Measurements from ENCODE around the gene WDR25.

DNA sequence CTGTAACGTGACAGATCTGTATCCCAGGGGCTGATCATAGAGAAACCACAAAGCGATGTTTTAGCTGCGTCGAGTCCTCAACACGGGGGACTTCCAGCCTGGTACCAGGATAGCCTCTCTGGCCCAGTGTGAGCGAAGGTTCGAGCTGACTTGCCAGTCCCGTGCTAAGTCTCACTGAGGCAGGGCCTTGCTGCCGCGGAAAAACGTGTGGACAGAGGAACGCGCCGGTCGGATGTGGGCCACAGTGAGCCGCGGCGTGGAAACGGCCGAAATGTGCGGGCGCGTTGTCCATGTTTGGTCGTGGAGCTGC is 628 bp upstream of the EML1 start:
- PRO-cap = no peak

- PRO-cap = unidirectional peak, plus-strand start at chr14:99971428; unidirectional peak, plus-strand start at chr14:99971507; bidirectional peak, plus-strand start at chr14:99971667, minus-strand start at chr14:99971688
Measured at GRCh38 chr14:99971142-99972163, 93.8 kb upstream of the EVL start.

GRCh38 chr14:100072729-100073365 is 7.6 kb downstream of the EVL start:
- PRO-cap = no peak

DNA sequence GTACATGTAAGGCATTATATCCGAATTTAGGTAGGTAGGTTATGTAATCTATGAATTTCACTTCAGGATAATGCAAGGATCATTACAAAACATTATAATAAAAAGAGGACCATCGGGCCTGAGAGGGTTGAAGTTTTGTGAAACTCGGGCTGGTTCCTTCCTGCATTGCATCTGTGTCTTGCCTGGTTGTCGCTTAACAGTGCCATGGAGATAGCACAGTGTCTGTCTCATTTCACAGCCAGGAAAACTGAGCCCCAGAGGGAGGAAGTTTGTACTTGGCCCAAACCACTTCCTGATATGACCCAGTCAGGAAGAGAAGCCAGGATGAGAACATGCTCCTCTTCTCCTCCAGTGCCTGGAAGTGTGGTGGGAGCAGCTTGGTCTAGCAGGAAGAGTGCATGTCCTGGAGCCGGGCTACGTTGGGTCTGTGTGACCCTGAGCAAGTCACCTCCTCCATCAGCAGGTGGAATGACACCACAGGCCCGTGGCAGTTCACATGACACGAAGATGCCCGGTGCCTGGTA is 41.4 kb downstream of the EVL start:
- PRO-cap = no peak

DNA sequence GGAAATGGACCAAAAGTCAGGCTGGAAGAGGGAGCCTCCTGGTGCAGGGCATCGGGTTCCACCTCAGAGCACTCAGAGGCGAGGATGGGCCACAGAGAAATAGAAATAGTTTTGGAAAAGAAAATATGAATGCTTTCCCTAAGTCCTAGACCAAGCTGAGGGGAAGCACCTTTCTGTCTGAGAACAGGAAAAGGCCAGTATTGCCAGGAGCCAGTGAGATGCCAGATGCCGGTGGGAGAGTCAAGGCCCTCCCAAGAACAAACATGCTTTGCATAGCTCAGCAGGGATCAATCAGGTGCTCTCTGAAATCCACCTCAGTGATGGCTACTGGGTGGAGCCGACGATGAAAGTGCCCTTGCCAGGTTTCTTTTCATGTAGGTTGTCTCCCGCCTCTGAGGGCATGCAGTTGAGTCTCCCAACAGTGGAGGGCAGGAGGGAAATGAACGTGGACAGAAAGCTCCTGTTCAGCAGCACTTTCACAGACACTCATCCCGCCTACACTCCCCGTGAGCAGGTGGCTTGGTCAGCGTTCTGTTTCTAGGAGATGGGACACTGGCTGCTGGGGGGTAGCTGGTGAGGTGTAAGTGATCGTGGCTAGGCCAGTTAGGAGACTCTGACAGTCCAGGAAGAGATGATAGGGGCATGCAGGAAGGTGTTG is 28.2 kb downstream of the DEGS2 start:
- PRO-cap = no peak

- PRO-cap = no peak
Measured at GRCh38 chr14:100190118-100190539, 30.7 kb upstream of the DEGS2 start.

DNA sequence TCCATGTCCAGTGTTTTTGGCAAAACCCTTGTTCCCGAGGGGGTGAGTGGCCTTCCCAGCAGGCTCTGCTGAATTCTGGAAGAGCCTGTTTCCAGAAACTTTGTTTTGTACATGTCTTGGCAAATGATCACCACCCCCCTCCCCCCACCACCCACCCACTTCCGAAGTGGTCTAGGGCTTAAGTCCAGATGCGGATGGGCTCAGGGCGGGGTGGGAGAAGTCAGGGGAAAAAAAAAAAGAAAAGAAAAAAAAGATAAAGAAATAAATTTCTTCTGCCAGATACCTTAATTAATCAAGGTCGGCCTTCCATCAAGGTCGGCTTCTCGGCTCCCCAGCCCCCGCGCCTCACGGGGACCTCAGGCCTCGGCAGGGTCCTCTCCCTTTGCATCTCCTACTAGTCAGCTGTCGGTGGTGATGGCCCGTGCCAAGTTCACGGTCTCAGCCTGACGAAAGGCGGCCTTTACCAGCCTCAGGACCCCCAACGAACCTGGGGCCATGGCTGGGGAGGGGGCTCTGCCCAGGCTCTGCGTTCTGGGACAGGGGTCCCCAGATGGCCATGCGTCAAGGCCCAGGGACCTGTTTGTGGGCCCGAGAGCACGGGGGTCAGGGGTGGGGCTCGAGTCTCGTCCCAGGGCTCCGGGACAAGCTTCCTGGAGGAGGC is 32.6 kb upstream of the DEGS2 start:
- PRO-cap = no peak

- PRO-cap = no peak
Measured at GRCh38 chr14:100237499-100237879, 1.5 kb upstream of the YY1 start.

DNA sequence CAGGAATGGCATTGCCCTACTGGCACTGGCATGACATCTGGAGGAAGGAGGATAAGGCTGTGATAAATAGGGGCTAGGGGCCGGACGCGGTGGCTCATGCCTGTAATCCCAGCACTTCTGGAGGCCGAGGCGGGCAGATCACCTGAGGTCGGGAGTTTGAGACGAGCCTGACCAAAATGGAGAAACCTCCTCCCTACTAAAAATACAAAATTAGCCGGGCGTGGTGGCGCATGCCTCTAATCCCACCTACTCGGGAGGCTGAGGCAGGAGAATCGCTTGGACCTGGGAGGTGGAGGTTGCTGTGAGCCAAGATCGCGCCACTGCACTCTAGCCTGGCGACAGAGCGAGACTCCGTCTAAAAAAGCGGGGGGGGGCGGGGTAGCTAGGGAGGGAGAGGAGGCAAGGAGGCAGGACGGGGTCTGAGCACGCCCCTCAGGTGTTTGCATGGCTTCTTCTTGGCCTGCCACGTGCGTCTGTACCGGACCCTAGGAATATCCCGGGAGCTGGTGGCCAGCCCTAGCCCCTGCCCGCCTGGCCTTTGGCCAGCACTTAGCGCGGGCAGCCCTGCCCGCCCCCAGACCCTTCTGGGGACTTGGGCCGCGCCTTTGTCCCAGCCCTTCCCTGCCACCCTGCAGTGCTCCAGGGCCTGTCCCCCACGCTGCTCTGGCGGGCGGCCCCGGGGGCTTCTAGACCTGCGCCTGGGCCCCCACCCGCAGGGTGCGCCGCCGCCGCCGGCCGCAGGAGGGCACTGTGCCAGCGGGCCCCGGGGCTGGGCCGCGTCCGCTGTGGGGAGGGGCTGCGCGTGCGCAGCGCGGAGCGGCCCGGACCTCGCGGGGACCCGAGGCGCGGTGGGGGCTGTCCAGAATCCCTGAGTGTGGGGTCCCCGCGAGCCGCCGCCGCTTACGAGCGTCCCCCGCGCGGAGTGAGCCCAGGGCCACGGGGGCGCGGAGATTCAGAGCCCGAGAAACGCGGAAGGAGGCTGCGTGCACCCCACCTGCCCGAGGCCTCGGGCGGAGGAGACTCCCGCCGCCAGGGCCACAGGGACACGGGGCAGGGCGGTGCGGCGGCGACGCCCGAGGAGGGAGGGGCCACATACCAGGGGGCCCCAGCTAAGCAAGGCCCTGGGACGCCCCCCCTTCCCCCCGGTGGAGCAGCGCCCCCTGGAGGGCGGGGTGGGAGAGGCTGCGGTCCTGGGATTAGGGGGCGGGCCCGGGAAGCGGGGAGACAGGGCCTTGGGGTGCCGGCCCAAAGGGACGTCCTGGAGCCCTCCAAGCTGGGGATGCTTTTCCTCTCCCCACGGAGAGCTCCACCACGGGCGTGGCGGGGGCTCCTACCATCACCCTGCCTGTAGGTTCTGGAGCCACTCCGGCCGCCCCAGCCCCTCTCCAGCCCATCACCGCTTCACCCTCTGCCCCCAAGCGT is 21.1 kb downstream of the SLC25A29 start:
- PRO-cap = bidirectional peak, plus-strand start at position 807 of the sequence, minus-strand start at position 739 of the sequence; unidirectional peak, minus-strand start at position 1,039 of the sequence

DNA sequence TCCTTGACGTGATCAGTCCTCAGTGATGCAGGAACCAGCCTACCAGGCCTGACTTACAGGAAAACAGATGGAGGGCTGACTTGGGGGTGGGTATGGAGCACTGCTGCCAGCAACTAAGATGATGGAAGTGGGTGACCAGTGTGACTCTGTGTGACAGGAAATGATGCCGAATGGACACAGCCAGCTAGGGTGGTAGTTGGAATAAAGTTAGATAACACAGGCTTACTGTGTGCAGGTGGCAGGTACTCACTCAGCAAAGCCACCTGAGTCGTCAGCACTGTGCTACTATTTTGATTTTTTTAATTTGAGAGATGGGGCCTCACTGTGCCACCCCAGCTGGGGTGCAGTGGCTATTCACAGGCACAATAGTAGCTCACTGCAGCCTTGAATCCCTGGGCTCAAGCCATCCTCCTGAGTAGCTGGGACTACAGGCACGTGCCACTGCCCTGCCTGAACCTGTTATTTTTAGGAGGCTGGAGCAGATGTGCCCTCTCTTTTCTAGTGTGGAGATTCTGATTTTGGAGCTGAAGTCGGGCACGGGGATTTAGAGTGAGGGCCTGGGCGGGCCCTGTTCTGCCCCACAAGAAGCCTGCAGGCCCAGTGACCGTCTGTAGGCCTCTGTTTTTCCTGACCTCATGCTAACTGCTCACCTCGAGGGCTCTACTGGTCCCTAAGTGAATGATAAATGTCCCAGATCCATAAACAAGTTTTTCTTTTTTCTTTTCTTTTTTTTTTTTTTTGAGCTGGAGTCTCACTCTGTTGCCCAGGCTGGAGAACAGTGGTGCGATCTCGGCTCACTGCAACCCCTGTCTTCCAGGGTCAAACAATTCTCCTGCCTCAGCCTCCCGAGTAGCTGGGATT is 17.3 kb downstream of the SLC25A47 start:
- PRO-cap = no peak

DNA sequence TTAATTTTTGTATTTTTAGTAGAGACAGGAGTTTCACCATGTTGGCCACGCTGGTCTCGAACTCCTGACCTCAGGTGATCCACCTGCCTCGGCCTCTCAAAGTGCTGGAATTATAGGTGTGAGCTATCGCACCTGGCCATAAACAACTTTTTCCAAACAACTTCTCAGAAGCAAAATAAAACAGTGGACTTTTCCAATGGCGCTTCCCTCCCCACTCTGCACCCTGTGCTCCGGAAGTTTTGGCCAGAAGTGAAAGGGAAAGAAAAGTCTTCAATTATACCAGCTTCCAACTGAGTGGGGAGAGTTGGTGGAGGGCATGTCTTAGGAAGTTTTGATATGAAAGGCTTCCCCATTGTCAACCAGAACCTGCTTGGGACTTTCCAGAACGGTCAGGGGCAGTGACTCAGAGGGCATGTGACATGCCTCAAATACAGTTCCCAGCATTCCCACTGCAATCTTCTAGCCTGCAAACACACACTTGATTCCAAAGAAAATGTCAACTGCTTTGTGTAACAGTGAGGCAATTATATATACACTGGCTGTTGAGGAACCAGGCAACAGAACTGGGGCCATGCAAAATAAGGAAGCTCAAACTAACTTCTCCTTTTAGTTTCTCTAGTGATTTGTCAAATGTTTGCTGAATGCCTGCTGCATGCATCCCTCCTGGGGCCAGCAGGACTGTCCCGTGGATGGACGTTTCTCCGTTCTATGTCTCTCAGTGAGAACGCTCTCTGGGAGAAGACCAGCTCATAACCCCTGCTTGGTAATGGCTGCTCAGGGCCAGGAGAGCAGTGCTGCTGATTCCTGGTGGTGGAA is 18.1 kb downstream of the SLC25A47 start:
- PRO-cap = no peak

- PRO-cap = no peak
Measured at GRCh38 chr14:100374495-100374884, 657 bp downstream of the WARS1 start.

GRCh38 chr14:100375888-100376829 is at the start of gene WDR25:
TSS of gene WDR25 (plus strand) at chr14:100376485.
- PRO-cap = bidirectional peak, plus-strand start at chr14:100376485, minus-strand start at chr14:100376279

GRCh38 chr14:100388630-100389128 is 12.4 kb downstream of the WDR25 start:
- PRO-cap = no peak

DNA sequence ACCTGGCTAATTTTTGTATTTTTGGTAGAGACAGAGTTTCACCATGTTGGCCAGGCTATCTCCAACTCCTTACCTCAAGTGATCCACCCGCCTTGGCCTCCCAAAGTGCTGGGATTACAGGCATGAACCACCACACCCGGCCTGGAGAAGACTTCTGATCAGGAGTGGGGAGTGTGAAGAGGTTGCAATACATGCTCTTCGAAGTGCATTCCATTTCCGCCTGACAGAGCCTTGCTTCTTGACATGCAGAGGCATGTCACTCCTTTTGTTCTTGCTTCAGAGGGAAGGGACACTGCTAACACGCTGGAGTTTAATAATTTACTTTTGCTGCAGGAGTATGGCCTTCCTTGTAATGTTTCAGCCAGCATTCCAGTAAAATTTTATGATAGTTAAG is 21.7 kb downstream of the WDR25 start:
- PRO-cap = no peak

DNA sequence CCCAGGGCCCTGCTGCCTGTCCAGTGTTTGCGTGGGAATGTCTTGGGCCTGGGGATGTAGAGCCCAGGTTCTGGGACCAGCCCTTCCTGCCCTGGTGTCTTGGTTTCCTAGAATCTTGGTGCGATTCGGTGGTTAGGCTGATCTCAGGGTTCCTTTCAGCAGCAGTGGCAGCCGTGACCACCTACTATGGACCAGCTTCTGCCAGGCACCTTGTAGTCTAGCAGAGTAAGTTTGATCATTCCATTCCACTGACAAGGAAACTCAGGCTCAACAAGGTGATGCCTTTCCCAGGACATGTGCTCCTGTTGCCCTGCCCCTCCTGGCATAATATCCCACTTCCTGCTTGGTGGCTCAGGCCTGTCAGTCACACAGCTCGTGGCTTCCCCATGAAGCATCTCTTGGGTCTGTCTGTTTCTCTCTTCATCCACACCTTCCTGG is 48.3 kb downstream of the WDR25 start:
- PRO-cap = no peak

GRCh38 chr14:100662658-100663386 is 63.9 kb upstream of the DLK1 start:
- PRO-cap = no peak

DNA sequence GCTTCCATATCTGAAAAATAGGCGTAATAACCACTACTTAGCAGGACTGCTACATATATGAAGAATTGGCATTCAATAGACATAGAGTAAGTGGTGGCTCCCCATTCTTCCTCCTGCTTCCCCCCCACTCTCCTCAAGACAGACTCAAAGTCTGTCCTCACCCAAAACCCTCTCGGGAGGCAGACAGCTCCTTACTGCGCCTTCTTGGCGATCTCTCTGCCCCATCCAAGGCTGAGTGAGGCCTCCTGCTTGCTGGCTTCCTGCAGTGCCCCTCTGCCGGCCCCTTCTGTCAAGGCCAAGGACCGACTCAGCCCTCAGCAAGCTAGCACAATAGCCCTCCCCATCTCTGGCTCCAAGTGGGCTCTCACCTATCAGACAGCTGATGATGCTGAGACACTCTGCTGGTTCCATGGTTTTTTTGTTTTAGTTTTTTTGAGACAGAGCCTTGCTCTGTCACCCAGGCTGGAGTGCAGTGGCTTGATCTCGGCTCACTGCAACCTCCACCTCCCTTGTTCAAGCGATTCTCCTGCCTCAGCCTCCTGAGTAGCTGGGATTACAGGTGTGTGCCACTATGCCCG is 62.4 kb upstream of the DLK1 start:
- PRO-cap = no peak

- PRO-cap = no peak
Measured at GRCh38 chr14:100677490-100678572, 48.9 kb upstream of the DLK1 start.

DNA sequence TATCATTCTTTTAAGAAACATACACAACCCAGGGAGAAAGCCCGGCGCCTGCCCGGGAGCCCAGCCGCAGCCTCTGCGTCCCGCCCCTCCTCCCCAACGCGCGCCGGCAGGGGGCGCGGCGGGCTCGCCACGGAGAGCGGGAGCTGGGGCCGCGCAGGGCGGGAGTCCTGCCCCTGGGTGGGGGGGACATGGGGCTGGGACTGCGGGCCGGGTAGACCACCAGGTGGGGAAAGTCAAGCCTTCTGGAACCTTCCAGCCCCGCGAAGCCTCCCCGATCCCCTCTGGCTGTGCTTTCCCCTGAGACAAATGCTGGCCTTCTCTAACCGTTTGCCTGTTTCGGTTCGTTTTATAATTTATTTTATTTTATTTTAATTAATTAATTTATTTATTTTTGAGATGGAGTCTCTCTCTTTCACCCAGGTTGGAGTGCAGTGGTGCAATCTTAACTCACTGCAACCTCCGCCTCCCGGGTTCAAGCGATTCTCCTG is 16.9 kb upstream of the DLK1 start:
- PRO-cap = no peak